Frontal cortex (tissue), 2 donors: ENCODE measurements around a stretch of chr14.

- RAMPAGE, long total RNA: no peak
Measured at GRCh38 chr14:44963240-44963477, 1.2 kb downstream of the TOGARAM1 start.

- RAMPAGE, long total RNA: no peak
Measured at GRCh38 chr14:44980709-44981367, 18.8 kb downstream of the TOGARAM1 start.

GRCh38 chr14:45367366-45367565 is 114.3 kb upstream of the MIS18BP1 start:
- RAMPAGE, long total RNA: no peak

GRCh38 chr14:45903275-45903686 is 650.3 kb upstream of the MIS18BP1 start:
- RAMPAGE, long total RNA: no peak

DNA sequence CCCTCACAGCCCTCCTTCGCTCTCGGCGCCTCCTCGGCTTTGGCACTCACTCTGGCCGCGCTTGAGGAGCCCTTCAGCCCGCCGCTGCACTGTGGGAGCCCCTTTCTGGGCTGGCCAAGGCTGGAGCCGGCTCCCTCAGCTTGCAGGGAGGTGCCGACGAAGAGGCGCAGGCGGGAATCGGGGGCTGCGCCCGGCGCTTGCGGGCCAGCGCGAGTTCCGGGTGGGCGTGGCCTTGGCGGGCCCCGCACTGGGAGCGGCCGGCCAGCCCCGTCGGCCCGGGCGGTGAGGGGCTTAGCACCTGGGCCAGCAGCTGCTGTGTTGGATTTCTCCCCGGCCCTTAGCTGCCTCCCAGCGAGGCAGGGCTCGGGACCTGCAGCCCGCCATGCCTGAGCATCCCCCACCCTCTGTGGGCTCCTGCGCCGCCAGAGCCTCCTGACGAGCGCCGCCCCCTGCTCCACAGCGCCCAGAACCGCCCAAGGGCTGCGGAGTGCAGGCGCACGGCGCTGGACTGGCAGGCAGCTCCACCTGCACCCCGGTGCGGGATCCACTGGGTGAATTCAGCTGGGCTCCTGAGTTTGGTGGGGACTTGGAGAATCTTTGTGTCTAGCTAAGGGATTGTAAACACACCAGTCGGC is 48.9 kb downstream of the MDGA2 start:
- RAMPAGE, long total RNA: no peak

GRCh38 chr14:48267658-48268358 is 592.4 kb upstream of the MDGA2 start:
- RAMPAGE, long total RNA: no peak

DNA sequence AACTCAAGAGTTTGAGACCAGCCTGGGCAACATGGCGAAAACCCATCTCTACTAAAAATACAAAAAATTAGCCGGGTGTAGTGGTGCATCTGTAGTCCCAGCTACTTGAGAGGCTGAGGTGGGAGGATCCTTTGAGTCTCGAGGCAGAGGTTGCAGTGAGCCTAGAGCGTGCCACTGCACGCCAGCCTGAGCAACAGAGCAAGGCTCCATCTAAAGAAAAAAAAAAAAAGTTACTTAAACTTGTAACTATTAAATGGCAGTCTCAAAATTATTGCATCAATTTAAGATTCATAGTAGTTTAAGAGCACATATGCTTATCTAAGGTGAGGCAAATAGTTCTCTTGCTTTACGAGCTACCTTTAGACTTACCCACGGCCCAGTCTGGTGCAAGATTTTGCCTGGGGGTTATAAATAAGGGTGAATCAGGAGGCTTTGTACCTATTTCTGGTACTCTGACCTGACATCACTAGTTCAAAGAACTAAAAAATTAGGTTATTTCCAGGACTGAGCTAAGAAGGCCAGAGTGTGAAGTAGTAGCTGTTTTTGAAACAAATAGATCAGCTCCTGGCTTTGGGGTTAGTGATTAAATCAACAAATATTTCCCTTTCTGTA is 3.4 kb downstream of the MGAT2 start:
- RAMPAGE, long total RNA: no peak

GRCh38 chr14:49774898-49775623 is 7.1 kb downstream of the KLHDC2 start:
- RAMPAGE, long total RNA: no peak

DNA sequence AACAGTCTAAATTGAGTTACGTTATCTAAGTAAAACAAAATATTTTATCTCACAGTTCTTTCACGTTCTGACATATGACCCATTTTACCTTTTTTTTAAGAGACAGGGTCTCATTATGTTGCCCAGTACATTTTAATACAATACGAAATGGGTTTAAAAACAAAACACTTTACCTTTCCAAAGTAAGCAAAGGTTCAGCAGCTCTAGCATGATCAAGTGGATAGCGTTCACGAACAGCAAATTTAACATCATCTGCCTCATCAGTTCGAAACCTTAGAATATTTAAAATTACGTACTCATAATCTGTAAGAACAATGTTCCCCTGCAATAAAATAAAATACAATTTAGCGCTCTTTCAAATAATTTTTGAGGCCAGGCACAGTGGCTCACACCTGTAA is 12.0 kb downstream of the NEMF start:
- RAMPAGE, long total RNA: no peak

DNA sequence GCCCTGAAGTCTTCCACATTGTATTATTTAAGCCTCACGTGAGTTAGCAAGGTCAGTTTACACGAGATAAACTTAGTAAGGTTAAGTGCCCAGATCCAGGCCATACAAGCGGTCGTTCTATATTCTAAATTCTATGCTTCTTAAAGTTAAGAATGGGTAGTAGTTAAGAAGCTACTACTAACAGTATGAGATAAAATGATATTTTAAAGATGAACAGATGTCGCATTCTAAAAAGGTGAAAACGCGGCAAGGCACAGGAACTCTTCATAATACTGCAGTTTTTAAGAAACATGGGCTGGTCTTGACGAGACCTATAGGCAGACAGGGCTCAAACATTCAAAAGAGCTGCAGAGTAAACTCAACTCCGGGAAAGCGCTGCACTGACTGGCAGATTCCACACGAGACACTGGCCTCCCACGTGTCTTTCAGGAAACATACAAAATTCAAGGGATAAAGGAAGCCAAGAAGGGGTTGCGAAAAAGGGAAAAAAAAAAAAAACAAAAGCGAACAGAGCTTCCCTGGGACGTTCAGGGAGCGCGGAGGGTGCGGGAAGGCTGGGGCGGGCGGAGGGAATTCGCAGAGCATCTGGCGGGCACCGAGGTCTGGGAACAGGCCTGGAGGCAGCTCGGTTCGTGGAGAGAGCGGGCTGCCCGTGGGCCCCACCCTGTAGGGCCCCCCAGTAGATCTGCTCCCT is 636 bp upstream of the ARF6 start:
- RAMPAGE, long total RNA: no peak

DNA sequence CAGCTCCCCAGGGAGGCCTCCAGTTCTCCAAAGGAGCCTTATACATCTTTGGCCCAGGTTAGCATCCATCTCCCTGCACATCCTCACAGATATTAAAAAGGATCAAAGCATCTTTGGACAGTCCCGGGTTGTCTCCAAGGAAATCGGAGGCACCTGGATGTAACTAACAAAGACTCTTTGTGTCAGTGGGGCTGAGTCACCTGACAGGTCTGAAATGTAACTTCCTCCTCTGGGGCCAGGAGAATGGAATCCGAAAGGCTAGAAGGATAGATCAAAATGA is 103.0 kb downstream of the VCPKMT start:
- RAMPAGE, long total RNA: no peak

GRCh38 chr14:50023451-50024161 is 92.8 kb downstream of the VCPKMT start:
- RAMPAGE, long total RNA: no peak

- RAMPAGE, long total RNA: no peak
Measured at GRCh38 chr14:50060526-50061386, 55.6 kb downstream of the VCPKMT start.

DNA sequence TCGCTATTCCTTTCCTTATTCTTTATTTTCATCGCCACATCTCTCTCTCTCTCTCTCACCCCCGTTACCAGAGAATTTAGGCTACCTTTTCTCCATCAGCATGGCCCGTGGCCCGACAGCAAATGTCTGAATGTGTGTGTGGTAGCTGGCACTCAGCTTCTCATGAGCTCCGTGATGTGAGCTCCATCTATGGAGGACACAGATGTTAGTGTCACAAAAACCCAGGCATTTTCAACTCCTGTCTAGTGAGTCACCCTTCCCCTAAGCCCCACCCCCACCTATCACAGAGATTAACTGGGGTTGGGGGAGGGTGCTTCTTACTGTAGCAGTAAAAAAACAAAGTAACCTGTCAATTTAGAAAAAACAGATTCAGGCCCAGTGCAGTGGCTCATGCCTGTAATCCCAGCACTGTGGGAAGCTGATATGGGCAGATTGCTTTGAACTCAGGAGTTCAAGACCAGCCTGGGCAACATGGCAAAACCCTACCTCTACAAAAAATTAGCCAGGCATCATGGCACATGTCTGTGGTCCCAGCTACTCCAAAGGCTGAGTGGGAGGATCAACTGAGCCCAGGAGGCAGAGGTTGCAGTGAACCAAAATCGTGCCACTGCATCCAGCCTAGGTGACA is 53.7 kb downstream of the VCPKMT start:
- RAMPAGE, long total RNA: no peak

- RAMPAGE, long total RNA: no peak
Measured at GRCh38 chr14:50197730-50198284, 33.6 kb downstream of the SOS2 start.

GRCh38 chr14:50335937-50336861 is 24.1 kb downstream of the DMAC2L start:
- RAMPAGE, long total RNA: no peak

DNA sequence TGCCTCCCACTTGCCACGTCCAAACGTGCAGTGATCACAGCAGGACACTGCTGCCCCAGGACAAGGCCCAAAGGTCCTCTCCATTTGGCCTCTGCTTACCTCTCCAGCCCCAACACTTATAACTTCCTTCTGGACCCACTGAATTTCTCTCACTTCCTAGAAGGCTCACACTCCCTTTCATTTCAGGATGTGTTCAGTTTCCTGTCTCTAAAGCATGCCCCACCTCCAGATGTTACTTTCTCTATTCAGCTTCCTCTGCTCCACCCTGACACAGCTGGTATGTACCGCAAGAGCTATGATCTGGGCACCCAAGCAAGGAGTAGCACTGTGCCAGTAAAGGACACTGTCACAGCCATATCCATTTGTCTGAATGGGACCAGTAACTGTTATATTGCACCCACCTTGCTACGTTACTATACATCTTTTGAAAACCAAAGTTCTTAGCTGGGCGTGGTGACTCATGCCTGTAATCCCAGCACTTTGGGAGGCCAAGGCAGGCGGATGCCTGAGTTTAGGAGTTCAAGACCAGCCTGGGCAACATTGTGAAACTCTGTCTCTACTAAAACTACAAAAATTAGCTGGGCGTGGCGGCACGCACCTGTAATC is 32.8 kb downstream of the CDKL1 start:
- RAMPAGE, long total RNA: no peak

DNA sequence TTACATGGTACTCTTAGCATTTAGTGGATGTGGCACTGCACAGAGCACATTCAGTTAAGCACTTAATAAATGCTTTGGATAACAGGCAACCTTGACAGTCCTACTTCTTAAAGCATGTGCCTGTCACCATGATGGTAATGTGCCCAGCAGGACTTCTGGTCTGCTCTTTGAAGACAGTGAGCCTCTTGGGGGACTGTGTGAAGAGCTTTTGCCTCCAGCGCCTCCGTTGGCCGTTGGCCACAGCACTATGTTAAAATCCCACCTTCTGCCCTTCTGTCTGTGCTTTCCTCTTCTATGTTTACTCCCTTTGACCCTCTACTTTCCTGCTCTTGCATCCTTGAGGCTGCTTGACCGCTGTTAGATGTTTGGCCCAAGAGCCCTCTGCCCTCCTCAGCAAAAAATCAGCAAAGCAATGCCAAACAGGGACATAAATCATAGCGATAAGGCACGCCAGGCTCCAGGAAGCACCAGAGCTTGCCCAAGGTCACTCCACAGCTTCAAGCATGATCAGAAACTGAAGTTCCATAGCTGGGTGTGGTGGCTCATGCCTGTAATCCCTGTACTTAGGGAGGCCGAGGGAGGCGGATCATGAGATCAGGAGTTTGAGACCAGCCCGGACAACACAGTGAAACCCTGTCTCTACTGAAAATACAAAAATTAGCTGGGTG is 8.3 kb downstream of the CDKL1 start:
- RAMPAGE, long total RNA: no peak

DNA sequence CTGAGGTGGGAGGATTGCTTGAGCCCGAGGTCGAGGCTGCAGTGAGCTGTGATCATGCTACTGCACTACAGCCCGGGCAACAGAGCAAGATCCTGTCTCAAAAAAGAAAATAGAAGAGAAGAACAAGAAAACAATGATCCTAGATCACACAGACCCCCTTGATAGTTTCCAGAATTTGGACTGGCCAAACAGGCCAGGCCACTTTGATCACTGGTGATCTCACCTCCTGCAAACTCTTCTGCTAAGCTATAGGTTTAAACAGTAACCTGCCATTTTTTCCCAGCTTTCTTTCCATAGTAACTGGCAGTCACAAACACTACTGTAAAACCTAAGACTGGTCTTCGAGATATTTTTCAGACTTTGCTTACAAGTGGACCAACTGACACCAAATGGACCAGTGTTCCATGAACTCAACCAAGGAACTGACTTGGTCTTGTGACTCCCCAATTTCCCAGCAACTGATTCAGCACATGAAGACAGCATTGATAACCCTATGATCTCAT is 8.3 kb downstream of the SAV1 start:
- RAMPAGE, long total RNA: no peak

DNA sequence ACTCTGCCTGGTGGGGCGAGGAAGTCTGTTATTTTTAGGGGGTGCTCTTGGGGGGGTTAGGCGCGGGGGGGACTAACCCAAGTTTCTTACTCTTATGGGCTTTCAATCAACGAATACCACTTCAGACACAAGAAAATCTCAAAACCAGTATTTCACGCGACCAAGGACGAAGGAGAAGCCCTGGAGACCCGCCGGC is 600 bp downstream of the SAV1 start:
- RAMPAGE, long total RNA: no peak